T47D (cell line): ENCODE results near the gene CLC.

DNA sequence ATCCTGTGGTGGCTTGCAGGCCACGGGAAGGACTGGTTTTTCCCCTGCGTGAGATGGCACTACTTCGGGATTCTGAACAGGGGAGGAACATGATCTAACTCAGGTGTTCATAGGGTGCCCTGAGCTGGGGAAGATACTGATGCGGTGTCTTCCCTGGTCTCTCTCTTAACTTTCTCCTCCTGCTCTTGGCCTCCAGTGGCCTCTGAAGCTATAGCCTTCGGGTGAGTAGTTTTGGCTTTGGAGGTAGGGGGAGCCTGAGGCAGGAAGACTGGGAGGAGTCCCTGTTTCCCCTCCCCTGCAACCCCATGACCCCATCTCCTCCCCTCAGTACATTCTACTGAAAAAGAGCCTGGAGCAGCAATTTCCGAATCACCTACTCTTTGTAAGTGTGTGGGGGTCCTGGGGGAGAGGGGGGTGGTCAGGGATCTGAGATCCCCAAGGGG, 3.5 kb downstream of the SELENOV start:
- RRBS = no CpG with 5 or more reads among the region's 6 CpGs

- RRBS = no CpG with 5 or more reads among the region's 1 CpG
Measured at GRCh38 chr19:39552408-39552607, 12.3 kb upstream of the EID2 start.

- RRBS = no CpG with 5 or more reads among the region's 1 CpG
Measured at GRCh38 chr19:39737864-39738118, at the start of gene CLC. TSS of gene CLC (minus strand) at chr19:39738029.

GRCh38 chr19:39872078-39872814, 26.1 kb upstream of the FBL start:
- RRBS = 93% methylated on average over 6 of the region's 41 CpGs

DNA sequence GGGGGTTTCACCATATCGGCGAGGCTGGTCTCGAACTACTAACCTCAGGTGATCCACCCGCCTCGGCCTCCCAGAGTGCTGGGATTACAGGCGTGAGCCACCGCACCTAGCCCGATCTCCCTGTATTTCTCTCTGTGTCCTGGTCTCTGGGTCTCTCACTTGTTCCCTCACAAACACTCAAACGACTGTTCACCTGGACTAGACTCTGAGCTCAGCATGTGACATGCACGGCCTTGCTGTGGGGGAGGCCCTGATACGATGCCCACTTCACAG, 32.7 kb upstream of the FBL start:
- RRBS = no CpG with 5 or more reads among the region's 11 CpGs

- RRBS = no CpG with 5 or more reads among the region's 40 CpGs
Measured at GRCh38 chr19:39893317-39894379, 47.5 kb upstream of the FBL start.

DNA sequence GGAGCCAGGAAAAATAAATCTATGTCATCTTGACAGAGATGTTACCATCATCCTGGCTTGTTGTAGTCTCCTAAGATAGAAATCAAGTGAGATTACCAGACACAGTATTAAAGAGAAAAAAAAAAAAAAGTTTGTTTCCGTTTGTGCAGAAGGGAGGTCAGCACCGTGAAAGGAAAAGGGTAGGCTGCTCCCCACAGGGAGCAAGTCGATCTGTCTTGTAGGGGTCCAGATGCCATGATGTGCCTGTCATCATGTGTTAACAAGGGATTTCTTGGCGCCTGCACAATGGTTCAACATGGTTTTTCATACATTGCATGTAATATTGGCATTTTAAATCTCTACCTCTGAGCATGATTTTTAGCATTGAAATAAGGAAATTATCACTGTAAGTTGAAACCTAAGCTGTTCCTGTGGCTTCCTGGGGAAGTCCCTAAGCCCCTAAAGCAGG, 29.4 kb upstream of the PSMC4 start:
- RRBS = no CpG with 5 or more reads among the region's 4 CpGs

- RRBS = no CpG with 5 or more reads among the region's 2 CpGs
Measured at GRCh38 chr19:40046587-40047075, 9.4 kb downstream of the ZNF780B start.

DNA sequence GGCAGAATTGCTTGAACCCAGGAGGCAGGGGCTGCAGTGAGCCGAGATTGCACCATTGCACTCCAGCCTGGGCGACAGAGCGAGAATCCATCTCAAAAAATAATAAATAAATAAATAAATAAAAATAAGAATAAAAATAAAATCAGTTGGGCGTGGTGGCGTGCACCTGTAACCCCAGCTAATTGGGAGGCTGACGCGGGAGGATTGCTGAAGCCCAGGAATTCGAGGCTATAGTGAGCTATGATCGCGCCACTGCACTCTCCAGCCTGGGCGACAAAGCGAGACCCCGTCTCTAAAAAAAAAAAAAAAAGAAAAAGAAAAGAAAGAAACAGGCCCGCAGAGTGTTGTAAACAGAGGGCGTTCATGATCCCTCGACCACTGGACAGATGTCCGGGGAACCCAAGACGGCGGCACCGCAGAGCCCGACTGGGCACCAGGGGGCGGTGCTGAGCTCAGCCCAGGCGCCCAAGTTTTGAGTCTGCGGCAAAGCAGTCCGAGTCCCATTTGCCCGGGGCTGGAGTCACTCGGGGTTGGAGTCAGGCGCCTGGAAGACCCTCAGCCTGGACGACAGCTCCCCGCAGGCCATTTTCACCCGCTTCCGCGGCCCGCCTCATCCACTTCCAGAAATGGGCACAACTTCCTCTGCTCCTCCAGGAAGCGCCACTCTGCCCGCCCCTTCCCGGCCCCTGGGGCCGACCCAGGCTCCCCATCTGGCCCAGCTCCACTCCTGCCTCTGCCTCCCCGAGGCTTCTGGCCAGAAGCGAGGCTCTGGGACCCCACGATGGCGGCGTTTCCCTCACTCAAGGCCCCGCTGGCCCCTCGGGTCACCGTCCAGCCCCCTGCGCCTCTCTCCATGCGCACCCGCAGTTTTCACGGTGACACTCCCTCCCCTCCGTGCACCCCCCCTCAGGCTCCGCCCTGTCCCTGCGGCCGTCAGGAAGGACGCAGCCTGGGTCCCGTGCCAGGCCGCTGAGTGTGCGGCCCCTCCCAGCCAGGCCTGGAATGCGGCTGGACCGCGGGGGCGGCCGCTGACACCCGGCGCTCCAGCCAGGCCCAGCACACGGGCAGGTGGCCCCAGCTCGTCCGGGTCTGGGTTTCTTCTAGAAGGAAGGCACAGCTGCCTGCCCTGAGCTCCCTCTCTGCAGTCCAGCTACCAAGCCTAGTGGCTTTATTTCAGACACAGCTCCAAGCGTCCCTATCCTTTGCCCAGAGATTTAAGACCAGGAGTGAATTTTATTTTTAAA, 5.0 kb downstream of the SERTAD1 start:
- RRBS = 2% methylated on average over 13 of the region's 69 CpGs

- RRBS = no CpG with 5 or more reads among the region's 12 CpGs
Measured at GRCh38 chr19:40424964-40425281, 869 bp downstream of the SERTAD1 start.

DNA sequence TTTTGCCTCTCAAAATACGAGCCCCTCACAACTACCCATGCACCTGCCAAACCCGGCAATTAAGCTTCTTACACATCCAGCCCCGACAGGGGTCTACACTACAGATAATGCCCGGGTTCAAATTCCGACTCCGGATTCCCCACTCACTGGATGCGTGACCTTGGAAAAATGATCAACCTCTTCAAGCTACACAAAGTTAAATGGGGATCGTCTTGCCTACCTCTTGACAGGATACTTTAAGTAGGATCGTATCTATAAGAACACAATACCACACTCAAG, 363 bp upstream of the SERTAD1 start:
- RRBS = 2% methylated on average over 1 of the region's 9 CpGs

DNA sequence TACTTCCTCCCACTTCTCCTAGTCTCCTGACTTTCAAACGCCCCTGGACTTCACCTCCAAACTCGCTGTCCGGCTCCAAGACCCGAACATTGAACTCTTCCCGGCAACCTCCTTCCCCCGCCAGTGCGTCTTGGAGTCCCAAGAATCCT, 605 bp downstream of the SERTAD3 start:
- RRBS = no CpG with 5 or more reads among the region's 7 CpGs

- RRBS = no CpG with 5 or more reads among the region's 12 CpGs
Measured at GRCh38 chr19:40445518-40446270, 1.6 kb upstream of the SERTAD3 start.

GRCh38 chr19:40567799-40568487, 8.7 kb upstream of the SHKBP1 start:
- RRBS = 63% methylated on average over 11 of the region's 67 CpGs

GRCh38 chr19:40609060-40609469, 7.9 kb downstream of the LTBP4 start:
- RRBS = 3% methylated on average over 1 of the region's 5 CpGs

- RRBS = no CpG with 5 or more reads among the region's 21 CpGs
Measured at GRCh38 chr19:40667509-40668236, 22.8 kb downstream of the NUMBL start.

DNA sequence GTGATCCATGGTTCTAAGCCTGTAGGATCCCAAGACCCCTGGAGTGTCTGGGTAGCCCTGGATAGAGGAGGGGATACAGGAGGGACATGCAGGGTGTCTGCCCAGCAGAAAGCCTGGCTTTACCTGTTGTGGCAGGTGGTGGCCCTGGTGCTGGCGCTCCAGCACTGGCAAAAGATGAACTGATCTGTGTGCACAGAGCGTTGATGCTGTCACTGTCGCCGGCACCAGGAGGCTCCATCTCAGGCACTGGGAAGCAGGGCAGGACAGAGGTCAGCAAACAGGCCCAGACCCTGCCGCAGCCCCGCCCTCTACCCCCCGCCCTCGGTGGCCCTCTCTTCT, 20.7 kb downstream of the NUMBL start:
- RRBS = no CpG with 5 or more reads among the region's 8 CpGs

GRCh38 chr19:40714494-40714911, 2.2 kb downstream of the COQ8B start:
- RRBS = no CpG with 5 or more reads among the region's 7 CpGs

- RRBS = no CpG with 5 or more reads among the region's 10 CpGs
Measured at GRCh38 chr19:40720427-40720976, 3.6 kb downstream of the ITPKC start.

- RRBS = 10% methylated on average over 8 of the region's 13 CpGs
Measured at GRCh38 chr19:40800362-40800666, 1.3 kb downstream of the EGLN2 start.